Thoracic aorta endothelial cell (primary cell): ENCODE data around the genes MCMBP and PLPP4.

GRCh38 chr10:119822910-119823672 lies 49.6 kb downstream of the MCMBP start:
- CAGE, long polyA plus RNA = no peak

GRCh38 chr10:119835414-119835677 lies 37.3 kb downstream of the MCMBP start:
- CAGE, long polyA plus RNA = no peak

GRCh38 chr10:119840707-119841263 lies 31.9 kb downstream of the MCMBP start:
- CAGE, long polyA plus RNA = no peak

- CAGE, long polyA plus RNA = no peak
Observed at GRCh38 chr10:119872752-119873999, at the start of gene MCMBP. MCMBP (minus strand) TSS chr10:119872843.

DNA sequence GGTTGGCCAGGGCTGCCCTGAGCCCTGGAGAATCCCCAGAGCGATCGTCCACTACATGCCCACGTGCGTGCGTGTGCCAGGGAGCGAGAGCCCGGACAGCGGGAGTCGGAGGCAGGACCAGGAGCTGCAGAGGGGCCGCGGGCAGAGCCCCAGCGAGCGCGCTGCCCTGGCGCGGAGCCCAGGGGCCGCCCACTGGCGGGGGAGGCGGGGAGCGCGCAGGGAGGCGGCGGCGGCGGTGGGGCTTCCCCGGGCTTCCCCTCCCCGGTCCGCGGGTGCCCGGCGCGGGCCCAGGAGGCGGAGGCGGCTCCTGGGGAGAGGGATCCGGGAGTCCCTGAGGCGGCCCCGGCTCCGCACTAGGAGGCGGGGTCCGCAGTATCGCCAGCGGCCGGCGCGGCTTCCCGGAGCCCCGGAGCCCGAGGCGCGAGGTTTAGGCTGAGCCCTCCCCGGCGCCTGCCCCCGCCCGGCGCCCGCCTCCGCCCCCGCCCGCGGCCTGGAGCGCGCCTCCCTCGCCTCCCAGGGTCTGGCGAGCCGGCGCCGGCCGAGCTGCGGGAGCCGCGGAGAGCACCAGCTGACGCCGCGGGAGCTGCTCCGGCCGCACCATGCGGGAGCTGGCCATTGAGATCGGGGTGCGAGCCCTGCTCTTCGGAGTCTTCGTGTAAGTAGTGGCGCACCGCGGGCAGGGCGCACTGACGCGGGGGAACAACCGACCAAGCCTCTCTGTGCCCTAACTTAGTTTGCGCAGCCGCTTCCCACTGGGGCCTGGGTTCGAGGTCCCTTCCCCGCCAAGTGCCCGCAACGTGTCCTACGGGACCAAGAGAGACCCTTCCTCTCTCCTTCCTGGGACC lies at the start of gene PLPP4:
Gene PLPP4 (plus strand): TSS at position 521 of the 845 bp plus-strand sequence.
- CAGE, long polyA plus RNA = no peak

GRCh38 chr10:120979163-120980212 lies 128.3 kb downstream of the WDR11 start:
- CAGE, long polyA plus RNA = no peak

- CAGE, long polyA plus RNA = no peak
Observed at GRCh38 chr10:120996505-120997181, 145.5 kb downstream of the WDR11 start.

GRCh38 chr10:121158723-121159253 lies 307.6 kb downstream of the WDR11 start:
- CAGE, long polyA plus RNA = no peak

GRCh38 chr10:121574366-121575120 lies 23.7 kb downstream of the FGFR2 start:
- CAGE, long polyA plus RNA = no peak

- CAGE, long polyA plus RNA = no peak
Observed at GRCh38 chr10:121594523-121595030, 3.7 kb downstream of the FGFR2 start.

DNA sequence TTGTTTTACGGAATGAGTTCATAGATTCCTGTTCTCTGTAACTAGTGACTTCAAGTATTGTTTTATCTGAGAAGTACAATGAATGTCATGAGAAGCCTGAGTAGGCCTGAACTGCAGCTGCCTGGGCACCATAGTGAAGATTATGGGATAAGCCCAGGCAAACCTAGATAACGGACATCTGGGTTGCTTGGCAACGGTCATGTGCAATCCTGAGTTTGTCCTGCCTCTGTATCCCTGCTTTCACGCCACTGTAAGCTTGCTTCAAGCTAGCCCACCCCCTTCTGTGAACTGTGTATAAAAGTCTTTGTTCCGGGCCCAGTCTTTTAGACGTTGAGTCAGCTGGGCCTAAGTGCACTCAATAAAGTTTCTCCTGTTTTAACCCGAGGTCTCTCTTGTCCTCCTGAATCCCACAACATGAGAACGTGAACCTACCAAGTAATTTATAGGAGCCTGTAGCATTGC lies 6.3 kb downstream of the ATE1 start:
- CAGE, long polyA plus RNA = no peak

DNA sequence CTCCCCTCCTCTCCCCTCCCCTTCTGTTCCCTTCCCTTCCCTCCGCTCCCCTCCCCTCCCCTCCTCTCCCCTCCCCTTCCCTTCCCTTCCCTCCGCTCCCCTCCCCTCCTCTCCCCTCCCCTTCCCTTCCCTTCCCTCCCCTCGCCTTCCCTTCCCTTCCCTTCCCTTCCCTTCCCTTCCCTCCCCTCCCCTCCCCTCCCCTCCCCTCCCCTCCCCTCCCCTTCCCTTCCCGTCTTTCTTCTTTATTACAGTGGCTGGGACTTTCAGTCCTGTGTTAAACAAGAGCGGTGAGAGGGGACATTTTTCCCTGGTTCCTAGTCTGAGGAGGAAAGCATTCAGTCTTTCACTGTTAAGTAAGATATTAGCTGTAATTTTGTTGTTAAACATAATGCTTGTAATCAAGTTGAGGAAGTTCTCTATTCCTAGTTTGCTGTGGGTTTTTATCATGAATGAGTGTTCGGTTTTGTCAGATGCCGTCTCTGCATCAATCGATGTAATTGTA lies 39.9 kb downstream of the TACC2 start:
- CAGE, long polyA plus RNA = no peak

- CAGE, long polyA plus RNA = no peak
Observed at GRCh38 chr10:122085409-122086222, 96.7 kb downstream of the TACC2 start.

DNA sequence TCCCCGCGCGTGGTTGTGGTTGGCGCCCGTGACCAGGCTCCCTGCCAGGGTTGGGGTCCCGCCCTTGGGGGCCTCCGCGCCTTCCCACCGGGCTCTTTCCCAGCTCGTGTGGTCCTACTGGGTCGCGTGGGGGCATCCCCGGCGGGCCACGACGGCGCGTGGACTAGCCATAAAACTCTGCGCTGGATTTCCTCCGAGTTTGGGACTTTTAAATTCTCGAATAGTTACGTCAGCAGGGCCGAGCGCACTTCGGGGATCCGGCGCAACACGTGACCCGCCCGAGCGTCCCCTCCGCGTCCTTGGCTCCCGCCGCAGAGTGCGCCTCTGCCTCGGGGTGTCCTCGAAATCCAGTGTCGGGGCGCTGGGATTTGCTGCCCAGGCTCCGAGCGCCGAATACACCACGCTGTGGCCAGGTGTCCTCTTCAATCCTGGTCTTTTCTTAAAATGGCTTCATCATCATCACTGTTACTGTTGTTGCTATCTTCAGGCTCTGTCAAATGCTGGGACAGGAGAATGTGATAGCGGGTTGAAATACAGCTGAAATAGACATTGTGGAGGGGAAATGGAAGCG lies 124.7 kb downstream of the TACC2 start:
- CAGE, long polyA plus RNA = no peak

- CAGE, long polyA plus RNA = no peak
Observed at GRCh38 chr10:122114116-122115012, 125.4 kb downstream of the TACC2 start.

- CAGE, long polyA plus RNA = no peak
Observed at GRCh38 chr10:122132131-122133205, 138.6 kb upstream of the BTBD16 start.

DNA sequence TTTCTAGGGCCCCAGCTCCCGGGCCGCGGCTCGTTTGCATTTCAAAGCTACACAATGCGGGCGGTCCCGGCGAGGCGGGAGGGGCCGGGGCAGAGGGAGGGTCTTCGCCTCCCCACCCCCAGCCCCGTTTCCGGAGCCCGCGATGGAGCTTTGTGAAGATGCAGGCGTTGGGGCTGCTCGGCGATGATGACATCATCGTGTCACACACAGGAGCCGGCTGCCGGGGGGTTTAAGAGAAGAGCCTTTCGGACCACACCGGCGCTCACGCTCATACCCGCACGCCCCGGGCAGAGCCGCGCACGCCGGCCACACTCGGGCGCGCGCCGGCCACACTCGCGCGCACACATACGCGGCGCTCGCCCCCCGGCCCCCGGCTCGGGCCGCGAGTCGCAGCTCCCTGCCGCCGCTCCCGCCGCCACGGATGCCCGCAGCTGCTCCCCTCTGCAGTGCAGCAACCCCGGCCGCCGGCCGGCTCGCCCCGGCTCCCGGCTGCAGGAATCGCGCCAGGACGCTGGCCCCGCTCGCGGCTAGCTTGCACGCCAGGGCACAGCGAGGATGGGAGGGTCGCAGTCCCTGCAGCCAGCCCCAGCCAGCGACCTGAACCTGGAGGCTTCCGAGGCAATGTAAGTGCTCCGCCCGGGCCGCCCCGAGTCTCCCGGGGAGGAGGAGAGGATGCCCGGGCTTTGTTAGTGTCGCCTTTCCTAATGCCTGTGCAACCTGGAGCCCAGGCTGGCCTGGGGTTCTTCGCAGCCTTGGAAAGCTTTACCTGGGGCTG lies 107.5 kb upstream of the BTBD16 start:
- CAGE, long polyA plus RNA = no peak

DNA sequence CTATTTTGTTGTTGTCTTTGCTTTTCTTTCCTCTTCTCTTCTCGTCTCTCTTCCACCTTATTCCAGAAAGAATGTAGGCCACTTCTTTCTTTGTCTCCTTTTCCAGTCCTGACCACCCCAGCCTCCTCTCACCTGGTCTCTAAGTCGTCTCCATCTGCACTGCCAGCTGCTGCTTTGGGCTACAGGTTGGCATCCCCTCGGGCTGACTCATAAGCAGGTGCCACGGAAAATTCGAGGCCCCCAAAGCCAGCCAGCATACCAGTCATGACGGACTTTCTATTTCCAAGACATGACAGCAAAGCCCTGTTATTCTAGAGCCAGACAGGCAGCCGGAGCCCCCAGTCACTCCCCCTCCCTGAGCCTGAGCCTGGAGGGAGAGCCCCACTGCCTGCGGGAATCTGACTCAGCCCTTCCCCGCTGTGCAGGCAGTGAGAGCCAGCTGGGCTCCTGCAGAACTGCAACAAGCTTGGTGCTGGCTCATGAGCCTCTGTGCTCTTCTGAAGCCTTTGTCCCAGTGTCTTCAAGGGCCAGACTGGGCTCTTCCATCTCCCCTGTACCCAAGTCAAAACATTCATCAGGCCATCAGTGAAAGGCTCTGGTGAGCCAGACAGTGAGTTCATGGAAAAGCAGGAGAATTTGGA lies 15.7 kb downstream of the BTBD16 start:
- CAGE, long polyA plus RNA = no peak

- CAGE, long polyA plus RNA = no peak
Observed at GRCh38 chr10:122303908-122304615, 33.0 kb downstream of the BTBD16 start.

DNA sequence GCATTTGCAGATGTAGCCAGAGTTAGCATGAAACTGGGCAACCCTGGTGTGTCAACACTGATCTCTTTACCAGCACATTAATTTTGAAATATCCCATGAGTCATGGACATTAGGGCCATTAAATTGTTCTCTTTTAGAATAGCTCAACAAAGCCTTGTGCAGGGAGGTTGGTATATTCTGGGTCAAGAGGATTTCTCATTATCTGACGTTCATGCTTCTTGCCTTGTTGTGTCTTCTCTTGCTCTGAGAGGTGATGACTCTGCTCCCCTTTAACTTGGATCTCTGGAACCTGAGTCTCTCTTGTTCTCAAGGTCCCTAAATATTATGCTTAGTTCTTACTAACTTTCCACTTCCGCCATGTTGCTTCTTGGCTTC lies 50.1 kb upstream of the PLEKHA1 start:
- CAGE, long polyA plus RNA = no peak